Subcutaneous adipose tissue (tissue), 3 donors: Measurements from ENCODE around the genes ANKRD63, RHOV, VPS18 and OIP5.

- PRO-cap = no peak
- RAMPAGE, long total RNA, 3 experiments = no peak in any of the 3 experiments
These were observed 16.8 kb downstream of the THBS1 start for GRCh38 chr15:39597598-39598174.

DNA sequence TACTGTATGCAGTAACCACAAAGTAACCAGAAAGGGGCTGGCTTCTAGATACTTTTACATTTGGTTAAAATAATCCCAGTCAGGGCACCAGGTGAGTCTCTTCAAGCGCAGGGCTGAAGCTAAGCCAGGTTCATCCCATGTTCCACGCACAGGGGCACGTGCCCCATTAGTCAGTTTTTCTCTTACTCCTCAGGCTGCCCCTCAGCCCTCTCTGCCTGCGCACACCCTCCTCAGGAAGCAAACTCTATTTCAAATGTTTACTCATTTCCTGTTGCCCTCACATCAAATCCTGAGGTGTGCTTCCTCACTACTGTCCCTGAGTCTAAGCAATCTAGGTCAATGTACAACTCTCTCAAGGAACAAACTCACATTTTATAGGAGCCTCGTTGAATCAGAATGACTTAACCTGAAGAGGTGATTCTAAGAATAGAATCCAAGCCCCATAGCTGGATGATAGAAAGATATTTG lies 48.5 kb downstream of the THBS1 start:
- PRO-cap = unidirectional peak, minus-strand start at position 213 of the sequence
- RAMPAGE, long total RNA, 3 experiments = no peak in any of the 3 experiments

- PRO-cap = no peak
- RAMPAGE, long total RNA, 3 experiments = no peak in any of the 3 experiments
These were observed 47.3 kb downstream of the FSIP1 start for GRCh38 chr15:39735418-39735753.

DNA sequence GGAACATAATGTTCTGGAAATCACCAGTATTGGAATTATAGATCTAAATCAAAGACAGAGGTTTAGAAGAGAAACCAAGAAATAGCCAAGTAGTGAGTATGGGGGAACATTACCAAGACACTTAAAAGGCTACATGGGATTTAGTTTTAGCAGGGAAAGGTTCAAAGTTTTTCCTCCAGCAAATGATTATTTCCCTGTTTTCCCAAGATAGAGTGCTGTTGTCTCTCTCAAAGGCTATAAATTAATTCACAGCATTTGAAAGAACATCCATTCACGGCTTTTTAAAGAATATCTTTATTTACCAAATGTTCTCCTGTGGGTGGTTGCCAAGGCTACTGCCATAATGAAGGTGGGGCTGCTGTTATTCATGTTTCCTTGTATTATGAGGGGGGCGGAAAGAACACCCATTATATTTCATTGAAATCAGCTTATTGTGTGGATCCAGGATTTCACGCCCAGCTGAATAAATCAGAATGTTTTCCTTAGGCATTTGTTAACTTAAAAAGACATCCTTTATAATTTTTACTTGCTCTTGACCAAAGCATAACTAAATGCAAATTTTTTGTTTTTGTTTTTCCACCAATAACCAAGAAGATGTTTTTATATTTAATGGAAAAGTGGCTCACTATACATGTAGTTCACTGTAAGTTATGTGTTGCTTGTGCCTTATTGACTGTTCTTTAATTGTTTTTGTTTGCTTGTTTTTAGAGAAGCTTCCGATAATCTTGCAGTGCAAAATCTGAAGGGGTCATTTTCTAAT lies 10.1 kb downstream of the SRP14 start:
- PRO-cap = no peak
- RAMPAGE, long total RNA, 3 experiments = no peak in any of the 3 experiments

DNA sequence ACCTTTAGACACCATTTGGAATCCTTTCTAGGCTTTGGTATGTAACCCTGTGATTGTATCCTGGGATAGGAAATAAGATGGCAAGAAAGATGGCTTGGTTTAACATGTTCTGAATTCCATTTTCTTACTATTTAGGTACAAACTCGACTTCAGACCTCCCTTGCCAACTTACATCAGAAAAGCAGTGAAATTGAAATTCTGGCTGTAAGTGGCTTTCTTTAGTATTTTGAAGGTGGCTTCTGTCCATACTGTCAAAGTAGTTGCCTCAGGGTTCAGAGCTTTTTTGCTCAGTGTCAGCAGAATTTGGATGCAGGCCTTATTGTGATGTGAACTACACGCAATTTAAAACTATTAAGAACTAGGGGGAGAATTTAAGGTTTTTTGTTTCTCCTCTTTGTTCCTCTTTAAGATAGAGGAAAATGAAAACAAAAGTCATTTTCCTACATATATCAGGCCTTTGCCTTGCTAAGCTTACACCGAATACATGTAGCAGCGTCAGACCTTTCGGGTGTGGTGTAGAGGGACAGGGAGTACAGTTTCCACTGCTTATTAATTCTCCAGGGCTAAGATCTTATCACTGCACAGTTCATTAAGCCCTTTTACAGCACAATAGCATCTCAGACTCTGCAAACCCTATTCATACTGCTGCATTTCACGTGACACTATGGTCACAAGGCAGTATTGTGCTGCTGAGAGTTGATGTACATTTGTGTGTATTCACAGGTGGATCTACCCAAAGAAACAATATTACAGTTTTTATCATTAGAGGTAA lies 6.8 kb downstream of the SRP14 start:
- PRO-cap = no peak
- RAMPAGE, long total RNA, 3 experiments = no peak in any of the 3 experiments

DNA sequence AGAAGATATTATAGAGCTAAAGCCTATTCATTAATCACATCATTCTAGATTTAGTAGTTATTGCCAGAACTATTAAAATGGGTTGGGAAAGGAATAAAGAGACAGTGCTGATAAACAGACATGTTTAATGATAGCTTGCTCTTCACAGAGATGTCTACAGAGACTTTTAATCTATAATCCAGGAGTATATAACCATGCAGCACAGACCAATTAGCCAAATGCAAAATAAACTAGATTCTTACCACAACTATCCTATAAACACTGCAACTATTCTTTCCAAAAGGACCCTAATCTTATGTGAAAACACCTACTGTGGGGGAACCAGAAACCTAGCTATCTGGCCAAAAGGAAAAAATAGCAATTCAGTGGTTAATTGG lies 3.1 kb downstream of the SRP14 start:
- PRO-cap = no peak
- RAMPAGE, long total RNA, 3 experiments = no peak in any of the 3 experiments

- PRO-cap = no peak
- RAMPAGE, long total RNA, 3 experiments = no peak in any of the 3 experiments
These were observed 24.1 kb downstream of the BMF start for GRCh38 chr15:40084582-40085015.

- PRO-cap = no peak
- RAMPAGE, long total RNA, 3 experiments = no peak in any of the 3 experiments
These were observed 15.9 kb downstream of the BMF start for GRCh38 chr15:40092637-40093310.

DNA sequence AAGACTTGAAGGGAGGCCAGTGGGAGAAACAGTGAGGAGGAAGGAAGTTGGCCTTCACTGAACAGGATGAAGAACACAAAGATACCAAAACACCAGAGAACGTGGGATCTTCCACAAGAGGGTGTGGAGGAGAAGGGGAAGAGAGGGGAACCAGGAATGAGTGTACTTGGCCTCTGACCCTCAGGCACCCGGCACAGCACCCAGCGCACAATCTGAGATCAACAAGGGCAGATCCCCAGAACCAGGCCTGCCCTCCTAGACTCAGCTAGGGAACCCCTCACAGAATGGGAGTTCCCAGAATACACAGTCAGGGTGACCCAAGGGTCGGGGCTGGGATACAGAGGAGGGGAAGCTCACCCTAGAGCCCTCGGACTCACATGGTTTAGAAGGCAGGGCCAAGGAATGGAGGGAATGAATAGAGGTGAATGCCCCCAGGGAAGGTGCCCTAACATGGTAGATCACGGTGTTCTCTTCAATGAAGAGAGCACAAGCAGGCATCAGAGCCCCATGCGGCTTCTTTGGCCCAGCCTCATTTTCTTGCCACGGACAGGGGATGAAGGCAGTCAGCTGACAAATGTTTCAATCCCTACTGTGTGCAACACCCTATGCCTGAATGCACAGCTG lies 13.2 kb downstream of the BMF start:
- PRO-cap = no peak
- RAMPAGE, long total RNA, 3 experiments = no peak in any of the 3 experiments

DNA sequence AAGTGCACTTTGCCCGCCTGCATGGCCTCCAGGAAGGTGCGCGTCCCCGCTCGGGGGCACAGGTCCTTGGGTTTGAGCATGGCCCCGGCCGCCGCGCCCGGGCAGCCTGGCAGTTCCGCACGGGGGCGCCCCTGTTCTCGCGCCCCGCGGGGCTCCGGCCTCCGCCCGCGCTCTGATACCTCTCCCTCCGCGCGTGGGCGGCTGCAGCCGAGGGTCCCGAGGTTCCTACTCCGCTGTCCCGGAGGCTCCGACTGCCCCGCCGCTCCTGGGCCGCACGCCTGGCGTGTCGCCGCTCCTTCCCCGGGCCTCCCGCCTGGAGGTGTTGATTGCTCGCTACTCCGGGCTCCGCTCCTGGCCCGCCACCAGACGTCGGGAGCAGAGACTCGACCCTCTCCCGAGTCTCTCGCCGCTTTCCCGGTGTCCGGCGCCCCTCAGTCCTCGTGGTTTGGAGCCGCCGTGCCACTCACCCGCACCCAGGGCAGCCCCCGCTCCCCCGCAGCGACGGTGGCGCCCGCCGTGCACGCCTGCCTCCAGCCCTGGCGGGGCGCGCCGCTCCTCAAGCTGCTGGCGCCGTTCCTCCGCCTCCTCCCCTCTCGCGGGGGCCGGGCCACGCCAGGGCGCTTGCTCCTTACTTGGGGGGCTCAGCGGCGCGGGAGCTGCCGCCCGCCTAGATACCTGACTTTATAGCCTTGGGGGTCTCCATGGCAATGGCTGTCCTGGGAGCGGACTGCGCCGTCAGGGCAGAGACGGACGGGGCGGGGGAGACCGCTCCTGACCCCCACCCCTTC lies at the start of gene ANKRD63:
Gene ANKRD63 (minus strand): TSS at position 558 of the 788 bp plus-strand sequence.
- PRO-cap = no peak
- RAMPAGE, long total RNA, 3 experiments = no peak in any of the 3 experiments

GRCh38 chr15:40367524-40368590 lies 9.8 kb downstream of the DISP2 start:
- PRO-cap = unidirectional peak, minus-strand start at chr15:40368182
- RAMPAGE, long total RNA, 3 experiments = no peak in any of the 3 experiments

DNA sequence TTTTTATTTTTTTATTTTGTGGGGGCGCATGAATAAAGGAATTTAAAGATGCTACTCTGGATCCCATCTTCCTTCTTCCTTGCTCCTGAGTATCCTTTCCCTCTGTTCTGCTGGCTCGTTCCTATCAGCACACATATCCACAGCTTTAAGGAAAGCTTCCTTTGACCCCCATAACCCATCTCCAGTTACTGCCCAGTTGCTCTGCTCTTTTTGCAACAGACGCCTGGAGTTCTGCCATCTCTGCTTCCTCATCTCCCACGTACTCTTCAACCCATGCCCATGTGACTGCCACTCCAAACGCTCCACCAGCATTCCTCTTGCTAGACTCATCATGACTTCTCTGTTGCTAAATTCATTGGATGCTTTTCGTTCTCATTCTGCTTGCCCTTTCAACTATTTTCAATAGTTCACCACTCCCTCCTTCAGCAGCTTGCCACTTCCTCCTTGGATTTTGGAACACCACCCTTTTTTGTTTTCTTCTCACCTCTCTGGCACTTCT lies 2.7 kb upstream of the KNSTRN start:
- PRO-cap = unidirectional peak, minus-strand start at position 233 of the sequence
- RAMPAGE, long total RNA, 3 experiments = no peak in any of the 3 experiments

DNA sequence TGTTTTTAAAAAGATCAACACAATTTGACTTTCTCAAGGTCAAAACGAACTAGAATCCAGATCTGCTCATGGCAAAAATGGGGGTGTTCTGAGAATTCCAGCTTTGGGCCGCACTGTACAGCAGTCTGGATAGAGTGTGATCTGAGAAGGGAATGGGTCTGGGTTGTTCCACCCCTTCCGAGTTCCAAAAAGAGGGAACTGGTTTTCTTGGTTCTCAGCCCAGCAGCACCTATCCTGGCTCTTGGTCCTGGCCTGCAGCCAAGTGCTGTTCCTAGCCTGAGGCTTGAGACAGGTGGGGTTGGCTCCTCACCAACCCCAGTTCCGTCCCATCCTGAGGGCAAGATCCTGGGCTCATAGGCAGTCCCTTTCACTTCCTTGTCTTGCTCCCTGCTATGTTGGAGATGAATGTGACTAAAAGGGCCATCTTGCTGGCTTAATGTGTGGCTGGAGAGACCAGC lies 15.1 kb downstream of the IVD start:
- PRO-cap = no peak
- RAMPAGE, long total RNA, 3 experiments = no peak in any of the 3 experiments

GRCh38 chr15:40436004-40437075 lies 4.4 kb upstream of the BAHD1 start:
- PRO-cap = no peak
- RAMPAGE, long total RNA, 3 experiments = no peak in any of the 3 experiments

GRCh38 chr15:40466560-40467687 lies 3.9 kb upstream of the CHST14 start:
- PRO-cap = no peak
- RAMPAGE, long total RNA, 3 experiments = no peak in any of the 3 experiments

DNA sequence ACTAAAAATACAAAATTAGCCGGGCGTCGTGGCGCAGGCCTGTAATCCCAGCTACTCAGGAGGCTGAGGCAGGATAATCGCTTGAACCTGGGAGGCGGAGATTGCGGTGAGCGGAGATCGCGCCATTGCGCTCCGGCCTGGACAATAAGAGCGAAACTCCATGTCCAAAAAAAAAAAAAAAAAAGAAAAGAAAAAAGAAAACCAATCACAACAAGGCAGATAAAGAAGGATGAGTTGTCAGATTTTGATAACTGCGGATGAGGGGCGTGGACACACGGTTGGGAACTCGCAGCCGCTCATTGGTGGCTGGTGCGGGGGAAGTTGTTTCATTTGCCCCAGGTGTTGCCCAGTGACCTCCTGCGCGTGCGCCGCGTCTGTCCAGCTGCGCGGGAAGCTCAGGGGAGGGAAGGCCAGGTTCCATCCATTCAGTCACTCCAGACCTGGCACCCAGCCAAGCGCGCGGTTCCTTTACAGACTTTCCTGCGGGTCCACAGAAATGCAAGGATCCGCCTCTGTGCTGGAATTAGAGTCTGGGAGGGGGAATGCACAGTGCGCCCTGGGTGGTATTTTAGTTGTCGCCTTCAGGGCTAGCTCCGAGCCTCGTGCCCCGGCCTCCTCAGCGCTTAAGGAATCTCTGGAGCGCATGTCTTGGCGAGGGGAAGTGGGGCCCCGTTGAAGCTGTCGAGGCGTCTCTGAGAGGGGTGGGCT lies 769 bp upstream of the GCHFR start:
- PRO-cap = no peak
- RAMPAGE, long total RNA, 3 experiments = no peak in any of the 3 experiments

DNA sequence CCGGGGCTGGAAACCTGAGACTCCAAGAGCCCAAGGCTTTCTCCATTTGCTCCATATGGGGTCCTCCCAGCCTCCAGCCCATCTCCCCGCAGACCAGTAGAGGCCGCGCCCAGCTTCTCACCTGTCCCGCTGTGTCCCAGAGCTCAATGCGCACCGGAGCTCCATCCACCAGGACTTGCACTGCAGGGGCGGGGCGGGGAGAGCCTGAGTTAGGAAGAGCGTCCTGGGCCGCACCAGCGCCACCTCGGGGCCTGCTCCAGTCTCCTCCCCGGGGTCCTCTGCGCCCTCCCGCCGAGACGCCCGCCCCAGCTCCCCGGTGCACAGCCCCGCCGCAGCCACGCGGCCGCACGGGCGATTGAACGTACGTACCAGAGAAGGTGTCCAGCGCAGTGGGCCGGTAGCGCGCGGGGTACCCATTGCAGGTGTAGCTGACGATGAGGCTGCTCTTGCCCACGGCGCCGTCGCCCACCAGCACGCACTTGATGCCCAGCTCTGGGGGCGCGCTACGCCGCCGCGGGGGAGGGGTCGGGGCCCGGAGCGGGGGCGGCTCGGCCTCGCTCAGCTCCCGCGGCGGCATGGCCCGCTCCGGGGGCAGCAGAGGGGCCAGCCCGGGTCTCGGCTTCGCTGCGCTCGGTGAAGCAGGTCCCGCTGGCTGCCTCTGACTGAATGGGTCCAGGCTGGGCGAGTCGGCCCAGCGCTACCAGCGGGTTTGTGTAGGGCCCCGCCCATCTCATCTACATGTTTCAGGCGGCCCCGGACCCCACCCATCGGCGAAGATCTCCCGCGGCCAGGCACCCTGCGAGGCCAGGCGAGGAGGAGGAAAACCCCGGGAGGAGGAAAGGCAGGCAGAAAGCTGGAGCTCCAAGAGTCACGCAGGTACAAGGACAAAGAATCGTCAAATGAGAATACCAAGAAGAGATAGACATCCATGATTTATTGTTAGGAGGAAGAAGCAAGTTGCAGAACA lies at the start of gene RHOV:
Gene RHOV (minus strand): TSS at position 672 of the 967 bp plus-strand sequence.
- PRO-cap = unidirectional peak, minus-strand start at position 668 of the sequence
- RAMPAGE, long total RNA, 3 experiments = no peak in any of the 3 experiments

DNA sequence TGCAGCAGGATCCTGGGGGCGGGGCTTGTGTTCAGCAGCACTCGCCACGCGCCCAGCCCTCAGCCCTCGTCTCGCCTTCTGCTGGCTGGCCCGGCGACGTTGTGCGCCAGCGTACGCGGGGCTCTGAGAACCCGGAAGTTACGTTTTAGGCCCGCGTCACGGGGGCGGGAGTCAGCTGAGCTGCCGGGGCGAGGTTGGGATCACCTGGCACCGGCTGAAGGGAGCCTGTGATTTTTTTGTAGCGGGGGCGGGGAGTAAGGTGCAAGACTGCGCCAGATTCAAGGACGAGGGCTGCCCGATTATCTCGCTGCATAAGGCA lies at the start of gene VPS18:
Gene VPS18 (plus strand): TSS at position 170 of the 319 bp plus-strand sequence.
- PRO-cap = bidirectional peak, plus-strand start at position 170 of the sequence, minus-strand start at position 80 of the sequence
- RAMPAGE, long total RNA, 3 experiments = start-site peak on the plus strand in 1 of 3 experiments, centred at position 170 of the sequence, 51 reads per replicate

- PRO-cap = no peak
- RAMPAGE, long total RNA, 3 experiments = start-site peak on the minus strand in 1 of 3 experiments, at chr15:40990457-40990698 at its widest, 6 reads per replicate
These were observed 36.6 kb downstream of the CHAC1 start for GRCh38 chr15:40989500-40990682.

DNA sequence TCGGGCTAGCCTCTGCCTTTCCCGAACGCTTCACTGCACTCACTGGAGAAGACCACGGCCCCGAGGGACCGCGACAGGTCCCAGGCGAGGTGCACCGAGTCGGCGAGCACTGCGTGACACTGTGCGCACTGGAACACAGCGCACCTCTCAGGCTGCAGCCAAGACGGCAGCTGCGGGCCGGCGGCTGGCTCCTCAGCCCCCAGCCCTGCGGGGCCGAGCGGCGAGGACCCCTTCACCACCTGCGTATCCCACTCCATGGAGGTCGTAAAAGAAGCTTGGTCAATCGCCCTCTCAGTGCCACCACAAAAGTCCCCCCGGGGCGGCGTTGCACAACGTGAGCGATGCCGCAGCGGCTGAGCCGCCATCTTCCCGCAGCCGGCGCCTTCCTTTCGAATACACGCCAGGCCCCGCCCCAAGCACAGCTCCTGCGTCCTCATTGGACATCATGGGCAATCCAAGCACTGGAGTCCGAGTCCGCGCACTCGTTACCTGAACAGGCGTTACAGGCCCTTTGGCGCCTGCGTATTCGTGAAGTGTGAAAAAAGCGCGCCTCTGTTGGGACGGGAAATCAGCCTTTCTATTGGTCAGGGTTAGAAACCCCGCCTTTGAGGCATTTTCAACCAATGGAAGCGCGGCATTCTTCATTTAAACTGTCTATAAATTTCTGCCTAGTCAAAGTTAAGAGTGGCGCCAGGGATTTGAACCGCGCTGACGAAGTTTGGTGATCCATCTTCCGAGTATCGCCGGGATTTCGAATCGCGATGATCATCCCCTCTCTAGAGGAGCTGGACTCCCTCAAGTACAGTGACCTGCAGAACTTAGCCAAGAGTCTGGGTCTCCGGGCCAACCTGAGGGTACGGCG lies at the start of gene OIP5:
Gene OIP5 (minus strand): TSS at position 395 of the 862 bp plus-strand sequence.
- PRO-cap = bidirectional peak, plus-strand start at position 675 of the sequence, minus-strand start at position 388 of the sequence
- RAMPAGE, long total RNA, 3 experiments = start-site peak on the plus strand in 2 of 3 experiments, centred at positions 677 to 684 of the sequence, 9 to 74 reads per replicate; start-site peak on the minus strand in 1 of 3 experiments, centred at position 391 of the sequence, 11 reads per replicate